Parietal lobe (tissue), 2 donors: ENCODE measurements around the gene MPPED2.

- RAMPAGE, long total RNA: no peak
These were observed 41.2 kb downstream of the NAV2 start for GRCh38 chr11:19753851-19754212.

DNA sequence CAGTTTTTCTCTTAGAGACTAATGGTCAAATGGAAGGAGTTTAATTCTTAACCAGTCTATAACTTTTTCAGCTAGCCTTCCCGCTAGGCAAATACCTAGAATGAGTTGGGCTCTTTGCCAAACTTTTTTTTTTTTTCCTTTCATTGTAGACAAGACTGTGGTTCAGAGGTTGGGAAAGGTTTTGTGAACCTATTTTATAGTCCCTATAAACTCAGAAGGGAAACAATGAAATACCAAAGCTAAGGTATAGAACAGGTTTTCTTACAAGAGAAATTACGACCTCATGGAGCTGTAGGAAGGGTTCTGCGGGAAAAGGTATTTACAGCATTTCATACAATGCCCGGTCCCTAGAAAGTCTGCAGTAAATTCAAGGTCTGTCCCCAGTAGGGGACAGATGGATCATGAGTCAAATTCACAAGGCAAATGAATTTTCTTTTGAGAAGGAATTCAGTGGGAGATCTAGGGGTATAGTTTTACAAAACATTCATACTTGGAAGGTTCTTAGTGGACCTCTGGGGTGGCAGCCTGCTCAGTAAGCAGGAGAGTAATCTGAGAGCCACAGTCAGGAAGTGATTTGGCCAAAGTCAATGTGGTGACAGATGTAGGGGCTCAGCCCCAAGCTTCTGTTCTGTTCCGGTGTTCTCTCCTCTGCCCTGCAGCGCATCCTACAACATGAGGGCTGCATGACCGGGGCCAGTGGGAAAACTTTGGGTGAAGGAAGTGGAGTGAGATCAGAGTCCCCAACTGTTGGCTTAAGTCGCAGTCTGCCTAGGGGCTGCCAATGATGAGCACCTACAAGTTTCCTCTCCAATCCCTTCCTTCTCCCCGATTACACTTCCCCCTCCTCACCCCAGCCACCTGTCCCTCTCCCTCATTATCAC, 146.7 kb downstream of the DBX1 start:
- RAMPAGE, long total RNA: no peak

DNA sequence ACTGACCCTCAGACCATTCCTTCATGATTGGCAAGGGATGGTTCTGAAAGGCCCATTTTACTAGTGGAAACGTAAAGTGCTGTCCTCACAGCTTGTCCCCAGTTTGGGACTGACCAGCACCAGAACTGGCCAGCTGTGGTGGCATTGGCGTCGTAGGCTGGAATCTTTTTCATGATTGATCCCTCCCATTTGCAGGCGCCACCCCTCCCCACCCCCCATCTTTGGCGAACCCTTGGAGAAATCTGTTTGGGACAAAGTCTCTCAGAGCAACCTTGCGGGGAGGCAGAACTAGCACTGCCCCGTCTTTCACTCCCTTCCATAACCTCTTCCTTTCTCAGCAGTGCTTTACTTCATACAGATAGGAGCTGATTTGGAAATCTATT, 123.3 kb downstream of the DBX1 start:
- RAMPAGE, long total RNA: no peak

GRCh38 chr11:20483952-20484584, 96.6 kb downstream of the PRMT3 start:
- RAMPAGE, long total RNA: no peak

- RAMPAGE, long total RNA: no peak
These were observed 439.9 kb upstream of the ANO5 start for GRCh38 chr11:21752643-21753656.

- RAMPAGE, long total RNA: no peak
These were observed 110.1 kb upstream of the ANO5 start for GRCh38 chr11:22082842-22083183.

GRCh38 chr11:22192256-22192762, 576 bp upstream of the ANO5 start:
- RAMPAGE, long total RNA: no peak

GRCh38 chr11:22677195-22677910, 10.9 kb downstream of the GAS2 start:
- RAMPAGE, long total RNA: no peak

DNA sequence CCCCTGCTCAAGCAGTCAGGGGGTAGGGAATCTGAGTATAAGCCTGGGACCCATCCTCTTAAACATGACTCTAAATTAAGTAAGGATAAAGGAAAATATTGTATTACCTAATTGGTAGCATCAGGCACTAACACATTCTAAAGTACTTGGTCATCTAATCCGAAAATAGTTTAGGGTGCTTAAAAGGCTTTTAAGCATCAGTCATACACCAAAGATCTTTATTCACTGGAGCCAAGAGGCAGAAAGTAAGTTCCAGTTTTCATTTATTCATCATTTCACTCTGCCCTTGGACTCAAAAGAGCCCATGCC, 119.9 kb upstream of the SLC5A12 start:
- RAMPAGE, long total RNA: no peak

DNA sequence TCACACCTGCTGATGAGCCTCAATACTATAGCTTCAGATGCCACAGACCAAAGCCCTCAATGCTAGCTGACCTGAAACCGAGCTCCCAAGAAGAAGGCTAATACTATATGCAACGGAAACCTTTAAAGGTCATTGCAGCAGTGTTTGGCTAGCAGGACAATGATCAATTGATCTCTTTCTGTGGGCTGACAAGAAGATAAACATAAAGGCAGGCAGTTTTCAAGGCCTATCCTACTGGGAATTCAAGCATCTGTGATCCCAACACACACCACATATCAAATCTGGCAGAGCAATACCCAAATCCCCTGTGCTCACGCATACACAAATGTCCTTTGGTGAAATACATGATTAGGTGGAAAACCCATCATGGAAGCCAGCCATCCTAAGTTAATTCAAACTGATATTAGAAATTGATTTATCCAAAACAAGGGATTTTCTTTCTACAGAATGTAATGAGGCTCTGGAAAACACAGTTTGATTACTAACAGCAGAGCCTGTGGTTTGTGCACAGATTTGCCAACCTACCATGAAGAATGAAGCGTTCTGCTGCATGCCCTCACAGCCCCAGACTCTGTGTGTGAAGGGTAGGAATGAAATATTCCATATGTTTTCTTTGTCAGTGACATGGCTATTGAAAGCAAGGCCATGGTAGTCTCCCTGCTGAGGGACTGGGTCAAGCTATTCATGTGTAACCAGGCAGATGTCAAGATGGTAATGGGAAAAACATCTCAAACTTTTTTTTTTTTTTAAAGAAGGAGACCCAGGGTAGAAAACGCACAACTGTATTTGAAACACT, 12.2 kb downstream of the LGR4 start:
- RAMPAGE, long total RNA: no peak

DNA sequence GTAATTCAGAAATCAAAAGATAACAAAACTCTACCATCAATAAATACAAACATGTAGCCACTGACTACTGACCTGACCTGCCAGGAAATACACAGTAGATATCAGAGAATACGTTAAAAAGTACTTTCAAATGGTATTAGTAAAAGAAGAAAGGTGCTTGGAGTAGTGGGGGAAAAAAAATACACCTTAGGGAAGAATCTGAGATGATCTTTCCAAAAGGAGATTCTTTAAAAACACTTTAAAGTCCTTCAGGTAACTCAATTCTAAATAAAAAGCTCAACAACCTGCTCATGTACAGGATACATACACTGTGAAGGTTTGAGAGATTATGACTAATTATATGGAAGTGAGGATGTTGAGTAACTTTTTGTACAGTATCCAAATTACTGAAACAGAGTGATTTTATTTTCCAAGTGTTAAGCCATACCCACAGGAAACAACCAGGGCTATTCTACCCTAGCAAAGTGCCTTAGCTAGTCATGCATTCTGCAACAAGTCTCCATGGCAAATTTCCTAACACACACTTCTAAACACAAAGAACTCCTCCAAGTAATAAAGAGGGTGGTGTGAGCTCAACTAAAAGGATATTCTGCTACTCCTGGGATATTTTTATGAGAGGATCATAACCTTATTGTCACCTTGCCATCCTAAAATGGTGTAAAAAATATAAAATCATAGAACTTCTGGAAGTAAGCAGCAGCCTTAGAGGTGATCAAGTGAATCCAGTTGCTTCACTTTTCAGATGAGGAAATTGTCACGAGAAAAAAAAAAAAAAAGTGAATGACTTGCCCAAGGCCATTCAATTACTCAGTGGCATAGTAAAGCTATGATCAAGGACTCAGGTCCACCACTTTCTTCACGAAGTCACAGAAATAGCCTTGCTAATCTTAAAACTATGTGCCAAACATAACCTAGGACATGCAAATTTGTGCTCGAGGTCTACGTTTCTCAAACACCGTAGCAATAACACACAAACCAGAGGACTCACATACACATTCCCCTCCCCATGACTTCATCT, 4.3 kb downstream of the LGR4 start:
- RAMPAGE, long total RNA: no peak

DNA sequence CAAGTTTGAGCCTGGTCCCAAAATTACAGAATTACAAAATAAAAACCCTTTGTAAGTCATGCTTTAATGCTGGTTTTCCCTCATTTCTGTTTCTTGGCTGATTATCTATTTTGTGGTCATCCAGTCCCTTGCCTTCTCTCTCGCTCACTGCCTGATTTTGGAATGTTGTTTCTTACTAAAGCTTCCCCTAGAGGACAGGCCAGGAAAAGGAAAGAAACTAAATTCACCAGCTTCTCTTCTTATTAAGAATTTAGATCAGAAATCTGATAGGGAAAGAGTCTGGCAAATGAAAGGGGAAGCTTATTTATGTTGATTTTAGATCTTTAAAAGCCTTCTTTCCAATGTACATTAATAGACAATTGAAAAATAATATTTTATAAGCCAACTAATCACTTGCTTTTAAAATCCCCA, 16.6 kb upstream of the BDNF start:
- RAMPAGE, long total RNA: no peak

DNA sequence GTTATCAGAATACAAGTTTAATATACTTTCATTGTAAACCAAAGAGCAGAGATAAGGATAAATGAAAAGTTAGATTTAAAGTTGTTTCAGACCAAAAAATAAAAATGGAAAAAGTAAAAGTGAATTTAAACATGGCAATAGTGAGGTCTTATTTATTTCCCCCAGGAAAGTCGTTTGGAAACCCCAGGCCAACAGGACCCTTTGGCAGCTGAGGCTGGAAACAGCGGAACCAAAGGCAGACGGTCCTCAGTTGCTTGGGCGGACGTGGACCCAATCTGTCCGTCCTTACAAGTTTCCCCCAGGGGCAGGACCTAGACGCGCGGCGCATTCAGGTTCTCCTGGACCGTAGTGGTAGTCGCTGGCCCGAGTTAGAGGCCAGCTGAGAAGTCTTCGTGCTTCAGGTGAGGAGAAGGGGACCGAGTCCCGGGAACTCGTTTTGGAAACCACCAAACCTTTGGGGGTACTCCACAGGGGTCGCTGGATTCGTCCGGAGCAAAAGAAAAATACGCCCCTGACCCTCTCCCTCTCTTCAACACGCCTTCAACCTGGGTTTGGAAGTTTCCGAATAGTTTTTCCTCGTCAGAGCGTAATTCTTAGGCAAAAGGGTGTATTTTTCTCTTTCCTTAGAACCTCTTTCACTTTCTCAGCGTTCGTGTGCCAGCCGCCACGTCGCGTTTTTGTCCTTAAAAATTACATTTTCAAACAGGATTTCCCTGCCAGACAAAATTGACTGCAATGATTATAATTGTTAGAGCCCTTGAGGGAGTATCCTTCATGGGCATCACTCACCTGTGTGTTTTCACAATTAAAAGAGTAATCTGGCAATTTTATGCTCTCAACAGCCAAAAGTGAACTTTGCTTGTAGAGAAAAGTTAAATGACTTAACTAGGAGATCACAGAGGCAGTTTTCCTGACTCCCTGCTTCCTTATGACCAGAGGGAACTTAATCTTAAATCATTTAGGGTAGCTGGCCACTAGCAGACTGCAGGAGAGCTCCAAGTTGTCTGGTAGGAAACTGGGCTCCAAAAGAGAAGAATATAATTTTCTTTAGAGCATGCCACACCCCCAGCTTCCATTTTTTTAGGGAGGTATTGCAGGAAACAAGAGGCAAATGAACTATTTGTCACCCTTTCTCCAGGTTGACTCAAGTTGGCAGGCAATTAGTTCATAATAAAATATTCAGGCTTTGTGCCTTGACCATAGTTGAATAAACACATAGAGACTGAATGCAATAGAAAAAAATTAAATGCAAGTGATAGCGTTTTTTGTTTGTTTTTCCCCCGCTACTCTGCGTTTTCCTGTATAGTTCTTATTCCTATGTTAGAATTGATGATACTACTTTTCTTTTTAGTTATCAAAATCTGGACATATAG, 2.3 kb downstream of the METTL15 start:
- RAMPAGE, long total RNA: no peak

- RAMPAGE, long total RNA: no peak
These were observed 520.2 kb downstream of the METTL15 start for GRCh38 chr11:28628323-28628764.

GRCh38 chr11:28832663-28832902, 724.4 kb downstream of the METTL15 start:
- RAMPAGE, long total RNA: no peak

- RAMPAGE, long total RNA: no peak
These were observed 896.9 kb downstream of the KCNA4 start for GRCh38 chr11:29119523-29120816.

DNA sequence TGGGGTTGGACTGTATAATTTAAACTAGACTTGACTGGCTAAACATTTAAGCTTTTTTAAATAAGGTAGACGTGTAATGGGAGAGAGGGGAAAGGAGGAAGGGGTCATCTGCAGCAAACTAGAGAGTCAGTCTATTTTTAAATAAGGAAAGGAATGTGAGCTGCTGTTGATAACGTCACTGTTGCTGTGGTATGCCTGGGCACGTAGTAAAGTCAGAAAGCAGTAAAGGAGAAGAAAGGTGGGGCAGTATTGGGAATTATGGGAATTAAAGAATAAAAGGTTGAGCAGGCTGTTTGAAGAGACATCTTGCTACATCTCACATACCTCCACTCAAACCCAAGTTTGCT, 80.4 kb upstream of the FSHB start:
- RAMPAGE, long total RNA: no peak

DNA sequence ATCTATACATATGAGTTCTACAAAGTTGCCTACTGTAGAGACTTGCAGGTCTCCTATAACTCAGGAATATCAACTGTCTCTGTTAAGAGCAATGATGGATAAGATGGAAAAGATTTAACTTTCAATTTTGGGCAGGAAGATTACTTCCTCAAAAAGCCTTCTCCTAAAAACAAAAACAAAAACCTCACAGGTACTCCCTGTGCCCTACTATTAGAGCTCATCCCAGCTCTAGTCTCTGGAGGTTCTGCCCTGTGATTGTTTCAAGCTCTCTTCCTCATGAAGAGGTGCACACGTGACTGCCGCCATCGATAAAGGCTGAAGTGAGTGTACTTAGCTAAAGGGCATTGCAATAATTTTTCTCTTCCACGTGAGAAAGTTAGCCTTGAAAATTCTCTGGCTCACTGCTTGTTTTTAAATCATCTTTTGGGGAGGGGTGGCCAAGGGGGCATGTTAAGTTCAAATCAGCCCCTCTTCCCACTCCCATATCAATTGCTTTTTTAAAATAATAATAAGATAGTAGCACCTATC, 36.6 kb downstream of the MPPED2 start:
- RAMPAGE, long total RNA: no peak

DNA sequence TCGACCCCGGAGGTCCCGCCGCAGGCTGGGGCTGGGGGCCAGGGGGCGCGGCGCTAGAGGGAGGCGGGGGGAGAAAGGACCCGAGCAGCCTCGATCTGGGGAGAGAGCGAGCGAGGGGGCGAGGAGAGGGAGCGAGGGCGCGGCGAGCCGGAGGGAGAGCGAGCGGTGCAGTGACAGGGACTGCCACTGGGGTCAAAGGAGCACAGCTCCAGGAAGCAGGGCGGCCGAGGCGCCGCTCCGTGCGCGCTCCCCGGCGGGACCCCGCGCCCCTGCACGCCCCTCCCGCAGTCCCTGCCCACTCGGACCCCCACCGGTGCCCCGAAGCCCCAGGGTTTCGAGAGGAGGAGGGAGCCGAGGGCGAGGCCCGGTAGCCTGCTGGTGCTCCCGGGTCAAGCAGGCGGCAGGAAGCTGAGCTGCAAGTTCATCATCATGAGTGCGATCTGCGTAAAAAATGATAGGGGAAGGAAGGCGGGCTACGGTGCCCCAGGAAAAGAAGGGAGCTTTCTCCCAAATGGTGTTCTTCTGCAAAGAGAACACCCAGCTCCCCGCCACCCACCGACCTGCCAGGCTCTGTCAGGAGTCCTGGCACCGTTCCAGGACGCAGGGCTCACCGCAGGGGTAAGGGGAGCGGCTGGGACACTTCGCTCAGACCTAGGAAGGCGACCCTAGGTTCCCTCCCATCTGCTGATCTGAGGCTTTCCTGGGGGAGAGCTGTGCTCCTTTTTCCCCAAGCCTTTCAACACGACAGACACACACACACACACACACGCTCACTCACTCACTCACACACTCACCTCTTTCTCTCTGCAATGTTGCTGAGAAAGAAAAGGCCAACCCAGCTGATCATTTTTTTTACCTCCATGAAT, at the start of gene MPPED2:
TSS of gene MPPED2 (minus strand) at position 172 of the 866 bp plus-strand sequence.
- RAMPAGE, long total RNA: no peak

GRCh38 chr11:32102951-32103621, 12.2 kb downstream of the RCN1 start:
- RAMPAGE, long total RNA: no peak